ENCODE data around the gene GNLY.

DNA sequence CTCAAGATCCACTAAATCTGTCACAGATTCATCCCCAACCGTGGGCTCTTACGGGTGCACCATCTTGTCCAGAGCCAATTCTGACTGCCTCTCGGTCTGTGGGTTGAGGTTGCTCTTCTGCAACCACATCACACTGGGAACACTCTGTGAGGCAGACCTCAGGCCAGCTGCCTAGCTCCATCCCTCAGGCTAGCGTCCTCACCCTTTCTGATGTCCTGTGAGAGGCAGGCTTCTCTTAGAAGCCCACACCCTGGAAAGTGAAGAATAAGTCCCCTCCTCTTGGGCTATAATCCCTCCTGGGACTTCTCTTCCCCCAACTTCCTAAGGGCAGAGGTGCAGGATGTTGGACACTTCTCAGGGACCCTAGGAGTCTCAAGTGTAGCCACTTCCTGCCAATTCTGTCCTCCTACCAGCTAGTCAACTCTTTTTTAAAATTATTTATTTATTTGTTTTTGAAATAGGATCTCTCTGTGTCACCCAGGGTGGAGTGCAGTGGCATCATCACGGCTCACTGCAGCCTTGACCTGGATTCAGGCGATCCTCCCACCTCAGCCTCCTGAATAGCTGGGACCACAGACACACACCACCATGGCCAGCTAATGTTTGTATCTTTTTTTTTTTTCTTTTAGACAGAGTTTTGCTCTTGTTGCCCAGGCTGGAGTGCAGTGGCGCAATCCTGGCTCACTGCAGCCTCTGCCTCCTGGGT lies 11.7 kb downstream of the SFTPB start:
- PRO-cap = no peak

GRCh38 chr2:85681171-85681951 lies 12.8 kb upstream of the GNLY start:
- PRO-cap = no peak

GRCh38 chr2:85687122-85687517 lies 7.0 kb upstream of the GNLY start:
- PRO-cap = no peak

GRCh38 chr2:85693947-85694684 lies at the start of gene GNLY:
Gene GNLY (plus strand): TSS chr2:85694358.
- PRO-cap = no peak

DNA sequence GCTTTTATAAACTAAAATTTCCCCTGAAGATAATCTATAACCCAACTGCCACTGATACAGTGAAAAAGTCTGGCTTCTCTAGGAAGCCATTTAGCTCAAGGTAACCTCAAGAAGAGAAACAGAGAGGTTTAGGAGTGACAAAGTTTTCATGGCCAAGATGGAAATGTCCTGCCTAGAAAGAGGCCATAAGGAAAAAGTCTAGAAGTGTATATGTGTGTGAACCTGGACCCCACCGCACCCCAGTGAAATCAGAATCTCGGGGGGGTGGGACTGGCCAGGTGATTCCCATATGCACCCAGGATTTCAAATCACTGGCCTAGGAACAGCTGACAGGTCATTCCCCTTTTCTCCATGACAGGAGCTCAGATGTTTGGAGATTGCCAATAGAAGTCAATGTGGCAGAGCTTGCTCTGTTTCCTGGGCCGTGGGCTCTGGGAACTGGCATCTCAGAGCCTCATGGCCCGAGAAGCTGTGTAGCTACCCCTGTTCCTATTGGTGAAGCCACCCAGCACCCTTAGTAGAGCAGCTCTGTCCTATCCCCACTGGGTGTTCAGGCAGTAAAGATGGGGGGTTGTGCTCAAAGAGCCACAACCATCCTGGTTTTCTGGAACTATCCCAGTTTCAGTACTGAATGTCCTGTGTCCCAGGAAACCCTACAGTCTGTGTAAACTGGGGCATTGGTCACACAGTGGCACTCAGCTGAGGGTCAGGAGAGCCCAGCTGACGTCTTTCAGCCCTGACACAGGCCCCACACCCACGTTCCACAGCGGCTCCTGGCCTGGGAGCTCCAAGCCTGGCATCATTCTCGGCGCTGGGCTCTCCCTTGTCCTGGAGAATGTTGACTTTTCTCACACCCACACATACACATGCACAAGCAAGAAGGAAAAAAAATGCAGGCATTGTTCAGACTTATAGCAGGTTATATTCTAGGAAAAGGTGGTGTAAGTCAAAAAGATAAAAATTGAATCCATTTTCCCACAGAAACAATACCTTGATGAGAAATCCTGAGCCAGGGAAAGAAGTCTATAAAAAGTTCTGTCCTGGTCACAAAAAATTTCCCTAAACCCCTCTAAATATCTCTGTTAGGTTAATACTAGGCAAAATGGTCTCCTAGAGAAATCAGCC lies 18.9 kb downstream of the GNLY start:
- PRO-cap = no peak

DNA sequence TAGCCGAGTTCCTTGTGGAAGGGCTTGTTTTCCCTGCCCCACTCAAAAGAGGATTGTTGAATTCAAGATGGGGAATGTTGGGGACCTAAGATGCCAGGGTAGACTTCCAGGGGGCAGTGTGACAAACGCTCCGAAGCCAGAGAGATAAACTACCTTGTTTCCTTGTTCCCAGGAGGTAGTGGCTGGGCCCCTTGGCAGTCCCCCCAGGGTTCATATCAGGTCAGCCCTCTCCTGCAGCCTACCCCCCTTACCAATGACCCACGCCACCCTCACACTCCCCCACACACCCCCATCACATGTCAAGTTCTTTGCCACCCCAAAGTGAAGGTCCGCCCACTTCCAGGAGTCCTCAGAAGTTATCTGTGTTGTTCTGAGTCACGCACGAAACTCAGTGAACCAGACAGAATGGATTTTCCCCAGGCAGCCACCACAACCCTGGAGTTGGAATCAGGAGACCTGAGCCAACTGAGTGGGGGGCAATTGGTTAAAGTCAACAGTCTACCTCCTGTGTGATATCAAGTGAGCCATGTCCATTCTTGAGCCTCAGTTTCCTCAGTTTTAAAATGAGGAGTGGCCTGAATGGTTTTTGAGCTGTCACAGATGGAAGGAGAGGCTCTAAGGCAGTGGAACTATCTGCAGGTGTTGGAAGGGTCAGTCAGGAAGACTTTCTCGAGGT lies 10.2 kb upstream of the ATOH8 start:
- PRO-cap = no peak

DNA sequence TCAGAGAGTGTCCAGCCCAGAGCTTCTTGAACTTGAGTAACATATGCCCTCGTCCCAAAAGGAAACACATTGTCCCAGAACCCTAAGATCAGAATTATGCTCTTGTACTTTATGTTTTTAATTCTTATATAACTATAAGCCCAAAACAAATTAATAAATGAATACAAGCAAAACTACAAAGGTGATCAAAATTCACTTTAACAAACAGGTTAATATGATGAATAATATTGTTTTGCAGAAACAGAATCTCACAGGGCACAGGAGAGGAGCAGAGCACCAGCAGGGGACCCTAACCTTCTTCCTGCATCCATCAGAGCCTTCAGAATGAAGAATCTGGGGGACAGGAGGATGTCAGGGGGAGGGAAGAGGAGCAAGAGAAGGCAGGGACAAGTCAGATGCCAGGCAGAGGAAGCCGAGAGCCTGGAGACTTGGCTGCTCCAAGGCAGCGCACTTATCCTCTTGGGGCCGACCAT lies 7.8 kb upstream of the ATOH8 start:
- PRO-cap = no peak

DNA sequence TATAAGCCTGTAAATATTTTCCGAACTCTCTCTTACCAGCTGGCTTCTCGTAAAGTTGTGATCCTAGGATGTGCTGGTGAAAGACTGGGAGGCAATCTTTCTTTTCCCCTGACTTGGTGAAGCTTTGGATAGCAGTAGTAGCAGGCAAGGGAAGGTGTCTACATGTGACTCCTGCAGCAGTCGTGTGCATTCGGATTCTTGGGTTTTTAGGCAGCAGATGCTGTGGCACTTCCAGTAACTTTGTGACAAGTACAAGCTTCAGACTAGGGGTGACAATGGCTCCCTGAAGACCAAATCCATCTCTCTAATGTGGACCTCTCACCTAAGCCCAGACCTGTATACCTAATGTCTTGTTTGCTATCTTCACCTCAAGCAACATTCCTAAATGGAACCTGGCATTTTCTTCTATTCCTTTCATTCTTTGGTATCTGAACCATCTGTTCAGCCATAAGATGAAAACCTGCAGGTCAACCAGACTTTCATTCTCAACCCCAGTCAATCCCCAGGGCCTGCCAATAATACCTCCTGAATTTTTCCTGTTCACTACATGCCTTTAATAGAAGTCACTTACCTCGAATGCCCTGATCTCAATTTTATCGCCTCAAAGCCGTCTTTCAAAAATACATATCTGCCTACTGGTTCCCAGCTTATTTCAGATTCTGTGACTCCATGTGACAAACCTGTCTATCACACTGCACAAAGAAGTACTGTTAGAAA lies 22.8 kb downstream of the ST3GAL5 start:
- PRO-cap = no peak

GRCh38 chr2:85904809-85905884 lies 16.4 kb upstream of the ST3GAL5 start:
- PRO-cap = no peak

DNA sequence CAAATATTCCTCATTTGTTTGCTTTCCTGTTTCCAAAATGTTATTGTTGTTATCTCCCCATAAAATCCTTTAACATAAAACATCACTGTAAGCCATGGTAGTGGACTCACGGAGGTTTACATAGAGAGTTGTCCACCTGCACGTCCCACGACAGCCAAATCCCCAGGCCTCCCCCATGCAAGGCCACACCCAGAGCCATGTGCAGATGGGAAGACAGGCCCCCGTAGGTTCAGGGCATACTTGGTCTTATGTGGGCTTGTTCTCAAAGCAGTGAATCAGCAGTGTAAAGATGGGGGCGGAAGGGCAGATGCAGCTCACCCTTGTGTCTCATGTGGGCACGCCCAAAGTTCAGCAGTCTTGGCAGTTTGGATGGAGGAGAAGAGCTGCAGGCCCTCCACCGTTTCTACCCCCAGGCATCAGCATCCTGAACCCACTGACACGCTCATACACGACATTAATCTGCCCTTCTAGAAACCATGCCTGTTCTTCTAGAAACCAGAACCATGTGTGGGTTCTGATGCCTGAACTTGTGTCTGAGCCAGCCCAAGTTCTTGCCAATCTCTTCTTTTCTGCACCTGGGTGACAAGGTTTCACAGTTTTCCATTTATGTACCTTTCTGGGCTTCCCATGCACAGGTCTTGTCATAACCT lies 19.1 kb upstream of the ST3GAL5 start:
- PRO-cap = no peak

GRCh38 chr2:85924334-85925033 lies 35.7 kb upstream of the ST3GAL5 start:
- PRO-cap = no peak

- PRO-cap = no peak
Measured at GRCh38 chr2:86033453-86033920, 72.2 kb downstream of the POLR1A start.

- PRO-cap = no peak
Measured at GRCh38 chr2:86065373-86066057, 40.2 kb downstream of the POLR1A start.

GRCh38 chr2:86192670-86193172 lies 2.5 kb downstream of the IMMT start:
- PRO-cap = no peak

- PRO-cap = bidirectional peak, plus-strand start at chr2:86195159, minus-strand start at chr2:86195002
Measured at GRCh38 chr2:86194670-86195303, 475 bp downstream of the IMMT start.

- PRO-cap = no peak
Measured at GRCh38 chr2:86336175-86337246, 915 bp downstream of the REEP1 start.

- PRO-cap = no peak
Measured at GRCh38 chr2:86443324-86443576, 2.1 kb downstream of the KDM3A start.

GRCh38 chr2:86536816-86537282 lies 26.4 kb downstream of the CHMP3 start:
- PRO-cap = no peak

- PRO-cap = no peak
Measured at GRCh38 chr2:86622197-86622837, 1.3 kb downstream of the RNF103 start.

- PRO-cap = no peak
Measured at GRCh38 chr2:86789259-86789613, 1.5 kb downstream of the CD8A start.